Trachea (tissue), 1 donor: ENCODE measurements around the genes WNT5B and TEAD4.

GRCh38 chr12:1554184-1554805 lies 40.1 kb downstream of the FBXL14 start:
- PRO-cap: no peak

GRCh38 chr12:1628948-1629278 lies at the start of gene WNT5B:
Gene WNT5B, plus strand, starts transcription at chr12:1629231.
- PRO-cap: no peak

- PRO-cap: no peak
Measured at GRCh38 chr12:1668679-1669618, 21.9 kb upstream of the ADIPOR2 start.

- PRO-cap: no peak
Measured at GRCh38 chr12:2063976-2064836, 11.4 kb downstream of the CACNA1C start.

DNA sequence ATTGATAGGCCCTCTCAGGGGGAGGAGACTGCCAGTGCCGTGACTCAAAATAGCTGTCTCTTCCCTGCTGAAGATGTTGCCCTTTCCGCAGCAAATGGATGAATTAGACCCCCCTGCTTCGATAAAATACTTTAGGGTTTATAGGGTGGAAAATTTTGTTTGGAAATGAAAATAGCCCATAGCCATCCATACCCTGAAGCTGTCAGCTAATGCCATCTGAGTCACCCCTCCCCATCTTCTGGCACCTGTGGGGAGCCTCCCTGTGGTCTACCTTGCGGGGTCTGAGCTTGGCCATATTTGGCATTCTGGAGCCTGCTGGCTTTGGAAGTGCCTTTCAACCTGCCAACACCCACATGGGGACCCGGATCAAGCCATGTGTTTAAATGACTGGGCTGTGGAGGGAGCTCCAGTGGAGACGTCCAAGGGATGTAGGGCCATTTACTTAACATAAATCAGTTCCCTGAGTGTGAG lies 21.8 kb downstream of the CACNA1C start:
- PRO-cap: no peak

GRCh38 chr12:2428863-2429192 lies 365.9 kb upstream of the FKBP4 start:
- PRO-cap: no peak

GRCh38 chr12:2640473-2641220 lies 154.1 kb upstream of the FKBP4 start:
- PRO-cap: bidirectional peak, plus-strand start at chr12:2640958, minus-strand start at chr12:2640960

GRCh38 chr12:2958787-2959483 lies at the start of gene TEAD4:
Gene TEAD4, plus strand, starts transcription at chr12:2959397.
- PRO-cap: bidirectional peak, plus-strand start at chr12:2958977, minus-strand start at chr12:2958960; bidirectional peak, plus-strand start at chr12:2959425, minus-strand start at chr12:2959242

DNA sequence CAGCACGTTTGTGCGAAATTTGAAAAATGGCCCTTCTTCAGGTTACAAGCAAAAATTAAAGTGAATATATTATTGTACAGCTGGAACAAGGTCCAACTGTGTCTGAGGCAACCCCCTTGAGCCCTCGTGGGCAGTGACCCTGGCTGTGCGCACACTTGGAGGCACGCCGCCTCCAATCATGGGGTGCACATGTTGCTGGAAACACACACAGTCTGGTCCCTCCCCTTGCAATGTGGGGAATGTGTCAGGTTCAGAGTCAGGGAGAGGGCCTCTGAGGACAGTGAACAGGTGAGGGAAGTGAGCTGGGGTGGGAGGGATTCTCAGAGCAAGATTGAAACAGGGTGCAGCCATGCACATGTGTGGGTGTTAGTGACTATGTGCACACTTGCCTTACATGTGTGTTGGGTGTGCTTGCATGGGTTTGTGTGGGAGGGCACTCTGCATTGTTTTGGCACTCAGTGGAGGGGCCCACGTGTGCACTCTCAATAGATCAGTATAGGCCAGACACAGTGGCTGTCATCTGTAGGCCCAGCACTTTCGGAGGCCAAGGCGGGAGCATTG lies 9.6 kb downstream of the TSPAN9 start:
- PRO-cap: no peak

GRCh38 chr12:3205778-3206631 lies 128.8 kb downstream of the TSPAN9 start:
- PRO-cap: no peak

DNA sequence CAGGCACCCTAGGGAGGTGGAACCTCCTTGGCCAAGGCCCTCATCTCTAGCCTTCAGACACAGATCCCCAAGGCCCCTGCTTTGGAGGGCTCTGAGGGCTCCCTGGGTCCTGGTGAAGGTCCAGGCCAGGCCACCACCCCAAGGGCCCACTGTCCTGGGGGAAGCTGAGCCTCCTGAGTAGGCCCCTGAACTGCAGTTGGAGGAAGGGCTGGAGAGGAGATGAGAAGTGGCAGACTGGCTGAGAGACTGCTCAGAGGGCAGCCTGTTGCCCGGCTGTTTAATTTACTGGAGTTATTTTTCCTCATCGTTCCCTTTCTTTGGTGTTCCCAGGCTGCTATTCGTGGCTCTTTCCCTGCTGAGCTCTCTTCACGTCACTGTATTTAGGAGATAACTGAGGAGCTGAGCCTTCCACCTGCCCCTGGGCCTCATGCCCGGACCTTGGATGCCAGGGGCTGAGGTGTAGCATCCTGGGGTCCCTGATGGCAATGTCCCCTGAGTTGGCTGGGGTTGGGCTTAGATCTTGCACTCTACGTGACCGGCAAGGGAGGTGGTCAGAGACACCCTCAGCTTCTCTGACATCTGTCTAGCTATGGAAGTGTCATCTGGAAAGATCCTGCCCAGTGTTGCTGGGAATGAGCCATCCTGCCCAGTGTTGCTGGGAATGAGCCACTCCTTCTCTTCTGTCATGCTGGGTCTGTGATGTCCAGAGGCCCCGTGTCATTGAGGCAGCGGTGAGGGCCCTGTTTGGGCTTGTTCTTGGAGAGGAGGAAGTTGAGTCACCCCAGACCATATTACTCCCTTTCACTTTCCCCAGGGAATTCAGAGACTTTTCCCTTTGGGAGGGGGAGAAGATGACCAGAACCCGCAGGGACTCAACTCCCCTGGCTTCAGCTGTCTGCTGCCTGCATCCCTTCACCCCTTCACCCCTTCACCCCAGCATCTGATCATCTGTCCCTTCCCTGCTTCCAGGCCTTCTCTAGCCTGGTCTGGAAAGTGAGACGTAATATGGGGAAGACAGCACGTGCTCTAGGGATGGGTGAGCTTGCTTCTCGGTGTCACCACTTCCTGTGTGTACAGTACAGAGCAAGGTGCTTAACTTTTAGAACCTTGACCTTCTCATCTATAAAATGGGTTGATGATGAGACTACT lies 140.0 kb downstream of the TSPAN9 start:
- PRO-cap: no peak

- PRO-cap: no peak
Measured at GRCh38 chr12:3218526-3218858, 141.3 kb downstream of the TSPAN9 start.

- PRO-cap: no peak
Measured at GRCh38 chr12:3231196-3232053, 154.2 kb downstream of the TSPAN9 start.

DNA sequence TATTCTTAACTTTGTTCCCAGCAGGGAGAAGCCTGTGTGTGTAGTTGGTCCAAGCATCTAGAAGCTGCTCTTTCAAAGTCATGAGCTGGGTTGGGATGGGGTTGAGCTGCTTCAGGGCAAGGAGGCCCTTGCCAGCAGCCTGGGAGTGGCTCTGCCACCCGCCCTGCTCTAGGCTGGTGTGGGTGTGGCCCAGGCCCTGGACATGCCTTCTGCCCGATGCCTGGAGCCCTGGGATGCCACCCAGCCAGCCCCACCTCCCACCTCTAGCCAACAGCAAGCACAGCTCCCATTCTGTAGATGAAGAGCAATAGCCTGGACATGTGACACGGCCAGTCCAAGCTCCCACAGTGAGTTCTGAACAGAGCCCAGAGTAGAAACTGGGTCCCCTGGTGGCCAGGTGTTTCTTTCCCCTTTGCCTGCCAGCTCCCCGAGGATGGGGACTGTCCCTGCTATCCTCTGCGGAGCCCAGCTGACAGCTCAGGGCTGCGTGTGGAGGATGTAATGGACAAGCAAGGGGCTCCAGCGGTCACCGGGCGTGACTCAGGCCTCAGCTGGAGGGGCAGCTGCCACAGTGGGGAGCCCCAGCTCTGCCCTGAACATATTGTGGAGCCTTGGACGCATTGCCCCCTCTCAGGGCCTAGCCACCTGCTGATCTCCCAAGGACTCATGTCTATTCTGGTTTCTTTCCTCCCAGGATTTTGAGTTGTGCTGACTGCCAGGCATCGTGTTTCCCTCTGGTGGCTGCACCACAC lies 165.1 kb downstream of the TSPAN9 start:
- PRO-cap: no peak

DNA sequence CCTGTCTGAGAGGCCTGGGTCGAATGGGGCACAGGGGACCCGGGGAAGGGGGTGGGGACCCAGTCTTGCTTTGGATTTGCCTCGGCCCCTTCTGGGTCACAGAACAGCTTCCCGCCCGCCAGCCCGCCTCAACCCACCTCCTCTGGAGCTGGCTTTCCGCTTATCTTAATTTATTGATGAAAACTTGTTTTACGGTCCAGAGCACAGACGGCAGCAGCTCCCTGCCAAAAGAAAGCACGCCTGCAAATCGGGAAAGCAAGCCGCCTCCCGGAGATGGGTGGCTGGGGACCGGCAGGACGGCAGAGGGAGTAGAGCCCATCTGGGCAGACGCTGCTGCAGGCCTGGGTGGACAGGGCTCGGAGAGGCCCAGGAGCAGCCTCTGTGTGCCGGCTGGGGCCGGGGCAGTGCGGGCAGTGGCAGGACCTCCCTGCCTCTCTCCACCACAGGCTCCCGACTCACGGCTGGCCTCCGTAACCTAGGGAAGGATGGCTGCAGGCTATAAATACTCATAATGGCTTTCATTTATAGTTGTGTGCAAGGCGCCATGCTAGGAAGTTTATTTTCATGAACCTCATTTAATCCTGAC lies 187.1 kb downstream of the TSPAN9 start:
- PRO-cap: no peak

- PRO-cap: no peak
Measured at GRCh38 chr12:3304377-3305414, 186.3 kb upstream of the PRMT8 start.

- PRO-cap: no peak
Measured at GRCh38 chr12:3461323-3461768, 29.7 kb upstream of the PRMT8 start.

GRCh38 chr12:3728057-3729147 lies 24.5 kb downstream of the CRACR2A start:
- PRO-cap: no peak

DNA sequence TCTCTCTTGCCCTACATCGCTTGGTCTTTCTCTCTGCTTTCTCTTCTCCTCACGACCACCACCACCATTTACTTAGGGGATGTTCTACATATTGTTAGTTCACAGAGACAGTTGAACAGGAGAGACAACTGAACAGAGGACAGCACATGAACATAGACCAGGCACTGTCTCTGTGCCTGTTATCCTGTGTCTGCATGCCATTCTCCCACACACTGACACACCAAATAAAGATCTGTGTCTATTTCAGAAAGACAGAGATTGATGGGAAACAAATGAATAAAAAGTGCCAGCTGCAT lies 77.5 kb upstream of the PARP11 start:
- PRO-cap: no peak

- PRO-cap: no peak
Measured at GRCh38 chr12:3951018-3951241, 77.7 kb upstream of the PARP11 start.